AG09319 (cell line): ENCODE results near the gene PTPRM.

GRCh38 chr18:3114088-3114566, 101.2 kb upstream of the LPIN2 start:
- RRBS, result no CpG with 5 or more reads among the region's 9 CpGs

DNA sequence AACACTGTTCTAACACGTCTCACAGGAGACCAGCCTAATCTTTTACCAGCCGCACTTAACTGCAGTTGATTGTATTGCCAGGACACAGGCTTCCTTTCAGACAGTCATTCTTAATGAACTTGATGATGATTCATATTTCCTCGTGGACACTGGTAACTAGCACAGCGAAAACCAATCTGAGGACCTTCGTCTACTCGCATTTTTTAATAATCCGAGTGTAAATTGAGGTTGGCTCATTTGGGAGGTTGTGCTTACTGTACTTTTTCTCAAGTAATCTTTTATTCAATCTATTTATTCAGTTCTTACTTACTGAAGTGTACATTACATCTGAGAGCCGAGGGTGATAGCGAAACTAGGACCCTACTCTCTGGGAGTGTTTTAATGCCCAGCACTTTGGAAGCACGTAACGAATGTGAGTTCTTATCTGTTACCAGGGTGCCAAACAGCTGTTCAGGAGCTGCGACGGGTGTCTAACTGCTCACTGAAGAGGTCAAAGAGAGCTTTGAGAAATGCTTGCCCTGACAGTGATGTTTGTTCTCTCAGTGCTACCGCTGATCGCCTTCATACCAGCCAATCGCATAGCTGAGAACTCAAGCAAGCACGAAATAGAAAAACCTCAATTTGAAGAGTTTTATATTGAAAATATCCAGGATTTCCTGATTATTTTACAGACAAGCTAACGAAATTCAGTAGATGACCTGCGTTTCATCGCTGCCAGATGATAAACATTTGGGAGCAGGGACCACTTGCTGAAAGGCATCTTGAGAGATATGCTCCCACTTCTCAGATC, 20.9 kb downstream of the MYL12B start:
- RRBS, result no CpG with 5 or more reads among the region's 20 CpGs

DNA sequence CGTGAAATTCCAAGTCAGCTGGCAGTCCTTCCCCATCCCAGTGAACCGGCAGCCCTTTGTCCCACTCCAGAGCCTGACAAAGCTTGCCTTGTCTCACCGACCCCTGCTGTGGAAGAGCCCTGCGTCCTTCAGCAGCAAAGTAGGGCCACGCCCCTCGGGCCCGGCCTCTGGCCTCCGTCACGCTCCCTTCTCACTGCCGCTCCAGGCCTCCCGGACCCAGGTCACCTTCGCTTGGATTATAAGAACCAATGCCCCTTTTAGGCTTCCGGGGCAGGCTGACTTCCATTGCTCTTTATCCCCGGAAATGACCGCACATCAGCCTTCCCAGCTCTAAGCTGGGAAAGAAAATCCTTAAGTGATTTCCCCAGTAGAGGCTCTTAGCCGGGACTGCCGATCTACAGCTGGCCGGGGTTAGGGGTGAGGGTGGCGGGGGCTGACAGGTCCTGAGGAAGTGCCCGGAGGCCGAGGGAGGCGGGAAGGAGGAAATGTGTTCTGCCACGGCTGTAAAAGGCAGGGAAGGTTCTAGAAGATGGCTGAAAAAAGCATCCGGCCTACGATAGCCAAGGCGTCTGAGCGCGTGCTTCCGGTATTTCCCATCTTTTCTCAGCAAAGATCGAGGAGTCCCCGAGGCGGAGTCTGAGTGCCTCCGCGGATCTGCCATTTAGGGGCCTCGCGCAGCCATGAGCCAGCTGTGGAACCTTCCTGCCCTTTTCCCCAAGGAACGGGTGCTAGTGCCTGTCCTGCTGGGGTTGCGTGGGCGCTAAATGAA, 89.5 kb upstream of the TGIF1 start:
- RRBS, result 83% methylated on average over 15 of the region's 39 CpGs

- RRBS, result no CpG with 5 or more reads among the region's 12 CpGs
These were observed 6.0 kb downstream of the TGIF1 start for GRCh38 chr18:3455678-3456645.

DNA sequence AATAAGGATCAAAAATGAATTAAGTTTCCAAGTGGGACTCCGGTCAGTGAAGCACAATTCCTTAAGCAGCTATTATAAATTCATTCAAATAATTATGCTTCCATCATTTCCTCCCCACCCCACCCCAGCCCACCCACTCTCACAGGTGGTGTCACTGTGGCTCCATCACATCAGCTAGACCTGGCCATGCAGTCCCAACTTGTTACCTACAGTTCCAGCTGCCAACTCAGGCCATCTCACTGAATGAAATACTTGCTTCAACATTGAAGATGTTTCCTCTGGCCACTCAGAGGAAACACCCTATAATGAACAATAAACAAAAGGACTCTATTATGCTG, 134.1 kb downstream of the TGIF1 start:
- RRBS, result no CpG with 5 or more reads among the region's 1 CpG

DNA sequence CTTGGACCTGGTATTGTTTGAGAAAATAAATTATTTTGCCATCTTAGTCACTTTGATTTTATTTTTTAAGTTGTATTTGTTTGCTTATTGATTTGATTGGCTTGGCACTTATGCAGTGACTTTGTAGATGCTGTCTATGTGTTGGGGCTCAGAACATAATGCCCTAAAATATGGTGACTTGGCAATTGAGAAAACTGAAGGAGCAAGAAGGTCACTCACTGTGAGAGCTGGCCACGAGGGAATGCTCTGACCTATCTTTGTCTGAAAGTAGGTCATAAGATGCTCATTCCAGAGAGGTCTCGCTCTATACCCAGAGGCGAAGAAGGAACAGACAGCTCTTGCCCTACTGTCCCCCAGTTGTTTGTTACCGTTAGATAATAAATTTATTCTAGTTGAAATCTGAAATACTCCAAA, 158.5 kb downstream of the TGIF1 start:
- RRBS, result no CpG with 5 or more reads among the region's 4 CpGs

GRCh38 chr18:3655267-3655973, 205.4 kb downstream of the TGIF1 start:
- RRBS, result no CpG with 5 or more reads among the region's 11 CpGs

- RRBS, result no CpG with 5 or more reads among the region's 4 CpGs
These were observed 214.9 kb downstream of the TGIF1 start for GRCh38 chr18:3664848-3665276.

GRCh38 chr18:4630430-4630629, 175.2 kb upstream of the DLGAP1 start:
- RRBS, result no CpG with 5 or more reads among the region's 1 CpG

- RRBS, result no CpG with 5 or more reads among the region's 16 CpGs
These were observed 361 bp upstream of the AKAIN1 start for GRCh38 chr18:5197431-5197805.

GRCh38 chr18:5237653-5238241, 40.7 kb upstream of the AKAIN1 start:
- RRBS, result under 1% methylated on average over 18 of the region's 59 CpGs

GRCh38 chr18:5581946-5582412, 38.2 kb upstream of the EPB41L3 start:
- RRBS, result no CpG with 5 or more reads among the region's 6 CpGs

GRCh38 chr18:5630130-5630922, 86.5 kb upstream of the EPB41L3 start:
- RRBS, result under 1% methylated on average over 14 of the region's 67 CpGs

DNA sequence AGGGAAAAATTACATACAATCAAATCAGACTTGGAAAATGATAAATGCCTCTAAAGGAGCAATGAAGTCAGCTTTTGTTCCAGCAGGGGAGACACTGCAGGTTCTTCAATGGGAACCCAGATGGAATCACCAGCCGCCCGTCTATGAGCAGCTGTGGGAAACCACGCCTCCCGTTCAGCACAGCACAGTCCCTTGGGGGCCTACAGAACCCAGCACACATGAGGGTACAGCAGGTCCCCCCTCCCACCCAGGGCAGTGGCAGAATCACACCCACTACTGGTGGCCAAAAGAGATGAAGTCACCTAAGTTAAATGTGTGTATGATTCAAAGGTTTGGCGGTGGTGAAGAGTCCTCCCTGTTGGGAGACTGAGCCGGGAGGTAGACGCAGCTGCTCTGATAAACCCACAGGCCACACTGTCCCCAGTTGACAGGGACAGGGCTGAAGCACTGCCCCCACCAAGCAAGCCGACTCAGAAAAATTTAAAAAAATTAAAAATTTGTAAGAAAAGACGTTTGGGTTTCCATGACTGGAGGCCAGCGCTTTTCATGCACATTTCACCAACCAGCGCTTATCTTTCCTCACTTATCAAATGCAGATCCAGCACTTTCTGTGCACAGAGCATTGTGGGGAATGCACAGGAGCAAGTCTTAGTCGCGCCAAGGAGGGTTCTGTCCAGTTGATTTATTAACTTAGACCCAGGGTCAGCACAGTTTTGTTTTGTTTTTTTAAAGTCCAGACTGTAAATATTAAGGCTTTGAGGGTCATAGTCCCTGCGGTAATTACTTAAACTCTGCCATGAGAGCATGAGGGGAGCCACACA, 44.2 kb downstream of the L3MBTL4 start:
- RRBS, result no CpG with 5 or more reads among the region's 14 CpGs

- RRBS, result no CpG with 5 or more reads among the region's 3 CpGs
These were observed 20.3 kb downstream of the L3MBTL4 start for GRCh38 chr18:6394437-6394713.

DNA sequence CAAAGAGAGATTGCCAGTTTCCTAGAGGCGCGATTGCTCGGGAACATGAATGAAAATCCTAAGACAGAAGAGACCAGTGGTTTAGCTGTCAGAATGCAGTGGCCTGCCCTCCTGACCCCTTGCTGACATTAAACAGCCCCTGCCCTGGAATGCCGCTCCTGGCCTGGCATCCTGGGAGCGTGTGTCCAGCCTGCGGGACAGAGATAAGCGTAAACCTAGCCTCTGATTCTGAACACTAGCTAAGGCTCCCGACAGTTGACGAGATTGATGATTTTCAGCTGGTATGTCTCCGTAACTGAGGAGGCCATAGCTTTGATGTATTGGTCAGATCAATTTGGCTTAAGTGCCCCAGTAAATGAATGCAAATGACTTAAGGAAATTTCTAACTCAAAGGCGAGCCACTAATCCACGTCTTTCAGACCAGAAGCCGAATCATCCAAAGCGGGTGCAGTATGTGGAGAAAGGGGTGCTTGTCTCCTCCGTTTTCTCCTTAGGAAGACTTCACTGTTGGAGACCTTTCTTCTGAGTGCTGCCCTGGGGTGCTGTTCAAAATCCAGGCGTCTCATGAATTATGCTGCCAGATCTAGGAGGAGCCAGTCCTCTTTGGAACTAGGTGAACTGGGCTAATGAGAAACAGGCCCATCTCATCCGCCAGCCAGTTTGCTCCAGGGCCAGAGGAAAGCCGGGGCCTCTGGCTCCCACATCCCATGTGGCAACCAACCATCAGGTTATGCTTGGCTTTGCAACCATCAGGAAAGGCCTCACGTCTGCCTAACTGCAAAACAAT, 142.5 kb upstream of the L3MBTL4 start:
- RRBS, result no CpG with 5 or more reads among the region's 19 CpGs

DNA sequence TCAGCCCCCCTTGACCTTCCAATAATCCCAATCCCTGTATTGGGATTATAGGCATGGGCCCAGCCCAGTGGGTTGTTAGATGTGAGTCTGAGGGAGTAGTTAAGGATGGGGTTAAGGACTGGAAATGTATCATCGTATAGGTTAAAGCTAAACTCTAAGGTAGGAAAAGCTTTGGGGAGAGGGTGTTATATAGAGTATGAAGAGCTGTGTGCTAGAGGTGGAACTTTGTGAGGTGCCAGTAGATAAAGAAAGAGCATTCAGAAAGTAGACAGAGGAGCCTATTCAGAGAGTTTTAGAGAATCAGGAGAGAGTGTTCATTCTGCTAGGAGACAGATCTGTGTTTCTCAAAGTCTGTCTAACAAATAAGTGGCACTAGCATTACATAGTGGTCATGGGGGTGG, 81.0 kb downstream of the ARHGAP28 start:
- RRBS, result no CpG with 5 or more reads among the region's 1 CpG

- RRBS, result no CpG with 5 or more reads among the region's 5 CpGs
These were observed 123.5 kb downstream of the LAMA1 start for GRCh38 chr18:6994083-6994496.

GRCh38 chr18:7566940-7567645, at the start of gene PTPRM:
PTPRM (plus strand) TSS chr18:7567316.
- RRBS, result 1% methylated on average over 53 of the region's 101 CpGs

DNA sequence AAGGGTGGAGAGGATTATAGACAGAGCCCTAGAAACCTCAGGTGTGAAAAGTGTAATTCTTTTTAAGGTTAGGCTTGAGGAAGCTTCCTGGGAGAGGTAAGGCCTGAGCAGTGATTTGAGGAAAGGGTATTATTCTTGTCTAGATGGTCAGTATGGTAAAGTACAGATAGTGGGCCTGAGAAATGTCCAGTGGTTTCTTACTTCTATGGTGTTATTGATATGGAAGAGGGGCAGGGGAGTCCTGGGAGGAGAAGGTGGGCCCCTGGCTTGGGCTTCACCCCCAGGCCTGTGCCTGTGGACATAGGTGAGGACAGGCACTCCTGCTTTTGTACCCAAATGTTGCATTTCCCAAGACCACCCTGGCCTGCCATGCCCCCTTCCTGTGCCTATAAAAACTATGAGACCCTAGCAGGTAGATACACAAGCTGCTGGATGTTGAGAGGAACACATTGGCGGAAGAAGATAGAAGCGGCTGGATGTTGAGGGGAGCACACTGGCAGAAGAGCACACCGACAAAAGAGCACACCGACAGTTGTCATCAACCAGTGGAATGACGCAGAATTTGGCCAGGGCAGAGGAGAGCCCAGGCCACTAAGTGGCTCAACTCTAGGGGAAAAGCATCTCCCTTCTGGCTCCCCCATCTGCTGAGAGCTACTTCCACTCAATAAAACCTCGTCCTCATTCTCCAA, 251.9 kb downstream of the PTPRM start:
- RRBS, result no CpG with 5 or more reads among the region's 6 CpGs